LHCN-M2 (cell line): ENCODE results near the genes ABCG2, SNCA and PDLIM5.

DNA sequence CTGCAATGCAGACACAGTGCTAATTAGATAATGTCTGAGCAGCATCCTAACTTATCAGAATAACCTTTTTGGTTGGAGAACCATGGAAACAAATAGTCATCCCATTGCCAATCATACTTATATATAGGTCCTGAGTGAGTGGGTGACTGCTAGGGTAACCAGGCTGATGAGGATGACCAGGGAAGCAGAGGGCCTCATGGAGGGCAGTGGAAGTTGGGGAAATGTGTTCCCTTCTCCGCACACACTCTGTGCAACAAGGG, 2.6 kb downstream of the MEPE start:
- RAMPAGE, long total RNA: no peak

GRCh38 chr4:87921678-87922563, 53.6 kb upstream of the SPP1 start:
- RAMPAGE, long total RNA: no peak

DNA sequence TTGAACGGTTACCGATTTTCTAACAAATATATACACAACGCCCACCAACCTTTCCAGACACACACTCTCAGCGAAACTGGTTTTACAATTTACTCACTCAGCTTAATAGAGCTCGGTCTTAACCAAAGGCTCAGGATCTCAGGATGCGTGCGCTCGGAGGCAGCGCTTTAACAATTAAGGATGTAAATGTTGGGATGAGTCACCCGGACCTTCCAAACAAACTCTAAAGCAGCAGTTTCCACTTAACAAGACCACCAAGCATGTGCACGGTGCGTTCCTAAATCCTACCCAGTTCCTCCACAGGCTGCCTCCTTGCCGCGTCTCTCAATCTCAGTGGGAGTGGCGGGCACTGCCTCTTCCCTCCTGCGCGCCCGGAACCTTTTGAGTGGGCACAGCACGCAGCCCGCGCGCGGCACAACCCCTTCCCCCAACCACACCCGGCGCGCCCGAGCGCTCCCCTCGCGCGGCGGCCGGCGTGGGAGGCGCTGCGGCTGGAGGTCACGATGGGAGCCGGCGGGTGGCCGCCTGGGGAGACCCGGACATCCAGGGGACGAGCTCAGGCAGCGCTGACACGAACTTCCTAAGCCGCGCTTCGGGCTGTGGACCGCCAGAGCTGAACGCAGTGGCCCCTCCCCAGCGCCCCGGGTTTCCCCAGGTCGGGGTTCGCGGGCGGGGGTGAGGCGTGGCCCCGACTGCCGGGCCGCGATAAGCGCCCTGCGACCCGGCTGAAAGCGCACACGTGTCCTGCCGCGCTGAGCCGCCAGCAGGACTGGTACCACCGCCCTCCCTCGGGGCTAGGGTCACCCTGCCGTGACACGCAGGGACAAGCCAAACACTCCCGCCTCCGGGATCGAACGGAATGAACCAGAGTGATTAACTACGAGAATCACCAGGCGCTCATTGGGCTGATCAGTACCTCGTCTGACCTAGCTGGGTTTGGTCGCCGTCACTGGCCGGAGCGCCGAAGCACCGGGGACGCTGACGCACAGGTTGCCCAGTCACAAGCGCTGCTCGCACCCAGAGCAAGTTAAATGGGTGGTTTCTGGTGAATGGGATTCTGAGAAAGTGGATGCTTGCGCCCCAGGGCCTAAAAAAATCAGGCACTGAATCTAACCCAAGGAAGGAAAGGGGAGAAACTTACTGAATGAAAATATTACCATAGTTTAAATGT, at the start of gene ABCG2:
Gene ABCG2 (minus strand): TSS at position 351 of the 1,171 bp plus-strand sequence.
- RAMPAGE, long total RNA: no peak

DNA sequence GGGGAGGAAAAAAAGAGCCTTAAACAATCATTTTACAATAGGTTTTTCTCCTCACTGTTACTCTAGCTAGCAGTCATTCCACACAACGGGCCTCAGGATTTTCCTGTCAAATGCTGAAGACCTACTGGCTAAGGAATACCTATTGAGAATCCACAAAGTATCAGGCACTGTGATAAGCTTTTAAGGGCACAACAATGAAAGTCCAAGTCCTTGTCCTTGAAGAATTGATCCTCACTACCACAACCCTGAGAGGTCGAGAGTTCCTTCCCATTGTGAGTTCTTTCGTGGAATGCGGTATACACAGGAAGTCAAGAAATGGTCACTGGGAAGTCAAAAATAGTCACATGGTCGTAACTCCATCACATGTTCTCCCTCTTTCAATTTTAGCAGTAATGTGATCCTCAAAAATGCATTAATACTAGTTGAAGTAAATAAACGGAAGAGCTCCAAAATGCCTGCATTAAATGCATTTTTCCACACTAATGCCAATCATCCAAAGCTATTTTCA, 7.1 kb downstream of the PPM1K start:
- RAMPAGE, long total RNA: no peak

GRCh38 chr4:88297700-88298045, 13.3 kb upstream of the PPM1K start:
- RAMPAGE, long total RNA: no peak

DNA sequence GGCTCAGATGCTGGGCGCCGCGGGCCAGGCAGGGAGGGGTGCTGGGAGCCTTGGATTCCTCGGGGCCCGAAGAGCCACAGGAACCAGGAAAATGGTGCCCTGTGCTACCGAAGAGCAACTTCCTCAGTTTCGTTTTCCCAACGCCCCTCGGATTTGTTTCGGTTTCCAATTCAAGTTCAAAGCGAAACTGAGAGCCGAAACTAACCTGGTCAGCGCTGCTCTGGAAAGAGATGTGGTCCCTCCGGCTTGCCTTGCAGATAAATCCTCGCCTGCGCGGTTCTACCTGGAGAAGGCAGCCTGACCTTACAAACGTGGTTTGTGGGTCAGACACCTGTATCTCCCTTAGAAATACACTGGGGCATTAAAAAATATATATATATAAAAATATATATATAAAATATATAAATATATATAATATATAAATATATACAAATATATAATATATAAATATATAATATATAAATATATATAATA, 641 bp downstream of the HERC6 start:
- RAMPAGE, long total RNA: no peak

DNA sequence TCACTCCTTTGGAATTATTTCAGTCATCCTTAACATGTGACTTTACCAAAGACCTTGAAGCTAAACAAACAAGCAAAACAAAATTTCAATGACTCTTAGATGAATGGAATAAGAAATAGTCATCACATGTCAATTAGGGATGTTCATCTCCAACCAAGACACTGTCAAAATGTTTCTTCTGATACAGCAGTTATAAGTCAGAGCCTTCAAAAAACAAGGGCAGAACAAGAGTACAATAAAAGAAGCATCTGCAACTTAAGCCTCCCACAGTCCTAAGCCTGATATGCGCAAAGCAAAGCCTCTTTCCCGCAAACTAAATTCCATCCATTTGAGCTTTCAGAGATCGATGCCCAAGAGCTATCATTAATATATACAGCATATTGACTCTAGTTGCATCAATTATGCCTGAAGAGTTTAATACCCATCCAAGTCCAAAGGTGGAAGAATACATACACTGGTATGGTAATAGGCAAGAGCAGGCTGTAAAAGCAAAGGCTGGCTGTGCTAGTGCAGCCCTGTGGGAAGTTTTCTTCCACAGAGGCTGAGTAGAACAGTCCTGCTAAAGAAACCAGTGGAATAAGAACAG, 2.3 kb downstream of the PIGY start:
- RAMPAGE, long total RNA: no peak

GRCh38 chr4:88646574-88647517, 50.8 kb downstream of the NAP1L5 start:
- RAMPAGE, long total RNA: no peak

DNA sequence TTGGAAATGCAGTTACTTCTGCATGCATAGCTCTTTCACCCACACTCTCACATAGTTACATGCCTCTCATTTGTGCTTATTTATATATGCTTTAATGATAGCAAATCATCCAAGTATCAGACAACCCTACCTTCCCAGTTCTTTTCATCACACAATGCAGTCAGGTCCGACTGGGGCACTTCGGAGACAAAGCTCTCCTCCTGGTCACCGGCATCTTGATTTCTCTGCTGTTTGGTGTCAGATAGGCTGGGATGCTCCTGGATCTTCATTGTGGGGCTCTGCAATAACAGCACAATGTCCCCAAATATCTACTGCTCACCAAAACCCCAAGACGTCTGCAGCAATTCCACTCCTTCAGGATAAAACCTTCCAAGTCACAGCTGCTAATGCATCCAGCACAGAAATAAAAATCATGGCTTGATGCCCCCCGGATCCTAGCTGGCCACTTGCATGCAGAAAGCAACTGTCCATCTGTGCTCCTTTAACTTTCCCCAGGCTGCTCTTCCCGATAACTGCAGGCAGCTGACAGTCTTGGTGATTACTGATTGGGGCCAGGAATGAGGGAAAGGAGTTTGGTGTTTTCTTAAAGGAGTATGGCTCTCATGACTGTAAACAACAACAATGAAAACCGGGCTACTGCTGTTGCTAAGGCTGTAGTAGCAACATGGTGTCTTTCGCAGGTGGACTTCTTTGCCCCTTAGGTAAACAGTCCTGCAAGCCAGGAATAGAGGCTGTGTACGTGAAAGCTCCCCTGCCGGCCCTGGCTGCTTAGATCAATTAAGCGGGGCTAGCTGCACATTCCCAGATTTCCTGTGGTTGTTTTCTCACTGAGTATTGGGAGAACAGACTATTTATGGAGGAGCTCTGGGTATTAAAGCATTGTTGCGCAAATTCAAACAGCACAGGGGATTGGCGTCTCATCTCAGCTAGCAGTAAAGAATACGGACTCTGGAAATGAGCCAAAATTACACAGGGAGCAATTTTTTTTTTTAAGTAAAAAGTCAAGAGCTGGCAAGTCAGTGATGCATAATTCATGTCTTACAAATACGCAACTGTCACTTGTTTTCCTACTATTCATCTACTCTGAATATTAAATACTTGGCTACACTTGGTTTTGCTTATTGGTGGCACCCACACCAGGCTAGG, 61.4 kb upstream of the NAP1L5 start:
- RAMPAGE, long total RNA: no peak

DNA sequence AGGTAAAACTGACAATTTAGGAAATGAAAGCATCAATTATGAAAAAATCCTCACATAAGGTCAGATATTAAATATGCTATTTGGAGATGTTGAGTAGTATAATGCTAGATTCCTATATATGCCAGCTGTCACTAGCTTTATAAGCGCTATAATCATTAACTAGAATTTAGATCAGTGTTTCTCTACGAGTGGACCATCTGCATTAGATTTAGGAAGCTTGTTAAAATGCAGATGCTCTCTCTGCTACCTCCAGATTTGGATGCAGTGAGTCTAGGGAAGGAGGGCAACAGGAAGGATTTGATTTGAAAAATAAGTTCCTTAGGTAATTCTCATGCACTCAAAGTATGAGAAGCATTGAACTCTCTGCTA, 122.8 kb upstream of the NAP1L5 start:
- RAMPAGE, long total RNA: no peak

- RAMPAGE, long total RNA: no peak
Measured at GRCh38 chr4:89246058-89246714, 61.4 kb downstream of the GPRIN3 start.

DNA sequence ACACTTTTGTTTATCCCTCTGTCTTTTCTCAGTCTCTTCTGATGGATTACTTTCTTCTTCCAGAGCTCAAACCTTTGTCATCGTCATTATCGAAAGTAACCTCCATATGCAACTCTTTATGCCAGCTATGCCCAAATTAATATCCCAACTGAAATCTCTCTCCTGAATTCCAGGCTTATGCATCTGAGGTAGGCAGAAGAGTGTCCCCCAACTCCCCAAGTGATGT, 99.7 kb upstream of the GPRIN3 start:
- RAMPAGE, long total RNA: no peak

- RAMPAGE, long total RNA: no peak
Measured at GRCh38 chr4:89411557-89412047, 104.0 kb upstream of the GPRIN3 start.

DNA sequence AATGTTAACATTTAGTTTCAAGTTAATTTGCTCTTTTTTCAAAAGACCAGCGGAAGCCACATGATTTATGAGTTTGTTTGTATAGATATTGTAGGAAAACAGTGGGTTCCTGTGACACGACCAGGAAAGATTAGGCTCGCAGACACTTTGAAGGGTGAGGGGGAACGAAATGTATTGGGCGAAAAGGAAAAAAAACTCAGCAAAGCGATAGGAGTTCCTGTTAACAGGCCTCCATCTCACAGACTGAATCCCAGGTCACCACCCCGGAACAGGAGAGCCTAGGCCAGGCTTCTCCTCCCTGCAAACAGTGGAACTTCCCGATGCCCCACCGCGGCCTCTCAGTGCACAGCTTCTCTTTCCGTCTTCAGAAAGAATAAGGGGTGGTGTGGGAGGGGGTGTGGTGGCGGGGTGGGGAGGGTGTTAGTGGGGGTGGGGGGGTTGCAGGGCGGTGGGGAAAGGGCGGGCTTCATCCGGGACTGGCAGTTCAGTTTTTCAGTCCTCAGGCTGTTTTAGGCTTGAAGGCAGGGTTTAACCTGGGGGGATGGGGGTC, 181.8 kb upstream of the GPRIN3 start:
- RAMPAGE, long total RNA: no peak

- RAMPAGE, long total RNA: no peak
Measured at GRCh38 chr4:89492750-89493414, 185.3 kb upstream of the GPRIN3 start.

GRCh38 chr4:89836738-89837896, at the start of gene SNCA:
Gene SNCA (minus strand): TSS chr4:89837161.
- RAMPAGE, long total RNA: no peak

- RAMPAGE, long total RNA: no peak
Measured at GRCh38 chr4:91143181-91143484, 1015.9 kb downstream of the CCSER1 start.

DNA sequence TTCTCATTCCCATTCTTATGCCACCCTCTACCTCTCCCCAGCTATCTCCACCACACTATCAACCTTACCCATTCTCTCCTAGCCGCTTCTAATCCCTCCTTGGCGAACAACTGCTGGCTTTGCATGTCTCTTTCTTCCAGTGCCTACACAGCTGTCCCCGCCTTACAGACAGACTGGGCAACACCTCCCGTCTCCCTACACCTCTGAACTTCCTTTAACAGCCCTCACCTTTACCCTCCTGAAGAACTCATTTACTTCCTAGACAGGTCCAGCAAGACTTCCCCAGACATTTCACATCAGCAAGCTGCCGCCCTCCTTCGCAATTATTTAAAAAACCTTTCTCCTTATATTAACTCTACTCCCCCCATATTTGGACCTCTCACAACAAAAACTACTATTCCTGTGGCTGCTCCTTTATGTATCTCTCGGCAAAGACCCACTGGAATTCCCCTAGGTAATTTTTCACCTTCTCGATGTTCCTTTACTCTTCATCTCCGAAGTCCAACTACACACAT, 274.9 kb upstream of the GRID2 start:
- RAMPAGE, long total RNA: no peak

DNA sequence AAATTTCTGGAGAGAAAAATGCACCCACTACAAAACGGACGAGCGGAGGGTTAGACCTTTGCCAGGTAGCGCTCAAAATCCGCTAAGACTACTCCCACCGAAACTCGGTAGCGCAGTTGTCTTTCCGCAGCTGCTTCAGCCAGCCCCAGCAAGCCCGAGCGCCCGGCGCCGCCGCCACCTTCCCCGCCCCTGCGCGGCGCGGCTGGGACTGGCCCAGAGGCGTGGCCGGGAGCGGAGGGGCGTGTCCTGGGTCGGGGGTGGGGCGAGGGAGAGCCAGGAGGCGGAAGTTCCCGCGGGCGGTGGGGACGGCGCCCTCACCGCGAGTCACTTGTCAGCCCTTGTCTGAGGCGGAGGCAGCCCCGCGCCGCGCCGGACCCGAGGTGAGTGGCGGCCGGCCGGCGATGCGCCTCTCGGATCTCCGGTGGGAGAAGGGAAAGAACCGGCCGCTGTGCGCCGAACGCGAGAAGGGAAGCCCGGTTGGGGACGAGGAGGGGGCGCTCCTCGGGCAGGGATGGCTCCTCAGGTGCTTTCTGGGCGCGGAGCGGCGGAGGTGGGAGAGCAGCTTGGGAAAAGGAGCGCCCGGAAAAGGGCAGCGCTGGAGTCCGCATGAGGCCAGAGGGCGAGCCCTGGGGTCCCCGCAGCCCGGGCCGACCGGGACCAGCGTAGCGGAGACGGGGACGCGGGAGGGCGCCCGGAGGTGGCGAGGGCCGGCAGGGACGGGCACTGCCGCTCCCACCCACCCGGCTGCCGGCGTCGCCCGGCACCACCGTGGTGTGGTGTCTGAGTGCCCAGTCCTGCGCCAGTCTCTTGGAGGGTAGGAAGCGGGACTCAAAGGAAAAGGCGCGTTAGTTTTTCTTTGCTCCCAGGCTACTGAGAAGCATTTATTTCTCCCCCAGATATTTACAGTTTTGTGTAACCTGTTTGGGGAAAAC, at the start of gene PDLIM5:
Gene PDLIM5 (plus strand): TSS at position 327 of the 932 bp plus-strand sequence.
- RAMPAGE, long total RNA: start-site peak on the plus strand centred at position 308 of the sequence, 19 bp wide, 52 reads

- RAMPAGE, long total RNA: no peak
Measured at GRCh38 chr4:94480336-94481219, 28.8 kb downstream of the PDLIM5 start.